Tongue (tissue), 2 donors: ENCODE data around the genes GLIS1 and YIPF1.

DNA sequence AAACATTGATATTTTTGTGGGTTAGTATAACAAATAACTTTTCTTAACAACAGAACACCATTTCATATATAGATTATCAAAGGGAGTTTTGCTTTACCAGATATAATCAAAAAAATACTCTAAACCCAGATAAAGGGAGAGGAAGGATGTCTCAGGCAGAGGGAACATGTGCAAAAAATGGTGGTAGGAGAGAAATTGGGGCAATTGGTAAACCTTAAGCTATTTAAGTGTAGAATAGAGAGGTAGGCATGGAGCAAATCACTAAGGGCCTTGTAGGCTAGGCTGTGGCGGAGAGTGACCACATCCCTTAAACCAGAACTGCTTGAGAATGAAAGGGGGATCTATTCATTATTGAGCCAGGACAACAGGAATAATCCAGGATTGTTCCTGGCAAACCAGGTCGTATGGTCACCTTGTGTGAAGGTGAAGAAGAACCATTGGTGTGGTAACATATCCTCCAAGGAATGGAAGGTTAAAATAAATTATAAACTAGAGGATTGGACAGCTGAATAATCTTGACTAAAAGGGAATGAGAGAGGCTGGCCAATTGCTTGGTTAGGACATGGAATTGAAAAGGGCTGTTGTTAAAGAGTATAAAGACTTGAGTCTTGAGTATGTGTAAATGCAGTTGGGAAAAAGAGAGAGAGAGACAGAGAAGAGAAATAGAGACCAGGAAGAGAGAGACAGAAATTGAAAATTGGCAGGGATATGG, 44.9 kb downstream of the OSBPL9 start:
- RAMPAGE, long total RNA = no peak

- RAMPAGE, long total RNA = no peak
Measured at GRCh38 chr1:51773858-51774180, 104.7 kb downstream of the NRDC start.

- RAMPAGE, long total RNA = no peak
Measured at GRCh38 chr1:52007061-52007714, 16.7 kb upstream of the RAB3B start.

GRCh38 chr1:52032575-52033650, 697 bp downstream of the KTI12 start:
- RAMPAGE, long total RNA = no peak

GRCh38 chr1:52474875-52475632, 70.7 kb downstream of the PRPF38A start:
- RAMPAGE, long total RNA = no peak

- RAMPAGE, long total RNA = no peak
Measured at GRCh38 chr1:52481325-52482070, 71.4 kb downstream of the TUT4 start.

DNA sequence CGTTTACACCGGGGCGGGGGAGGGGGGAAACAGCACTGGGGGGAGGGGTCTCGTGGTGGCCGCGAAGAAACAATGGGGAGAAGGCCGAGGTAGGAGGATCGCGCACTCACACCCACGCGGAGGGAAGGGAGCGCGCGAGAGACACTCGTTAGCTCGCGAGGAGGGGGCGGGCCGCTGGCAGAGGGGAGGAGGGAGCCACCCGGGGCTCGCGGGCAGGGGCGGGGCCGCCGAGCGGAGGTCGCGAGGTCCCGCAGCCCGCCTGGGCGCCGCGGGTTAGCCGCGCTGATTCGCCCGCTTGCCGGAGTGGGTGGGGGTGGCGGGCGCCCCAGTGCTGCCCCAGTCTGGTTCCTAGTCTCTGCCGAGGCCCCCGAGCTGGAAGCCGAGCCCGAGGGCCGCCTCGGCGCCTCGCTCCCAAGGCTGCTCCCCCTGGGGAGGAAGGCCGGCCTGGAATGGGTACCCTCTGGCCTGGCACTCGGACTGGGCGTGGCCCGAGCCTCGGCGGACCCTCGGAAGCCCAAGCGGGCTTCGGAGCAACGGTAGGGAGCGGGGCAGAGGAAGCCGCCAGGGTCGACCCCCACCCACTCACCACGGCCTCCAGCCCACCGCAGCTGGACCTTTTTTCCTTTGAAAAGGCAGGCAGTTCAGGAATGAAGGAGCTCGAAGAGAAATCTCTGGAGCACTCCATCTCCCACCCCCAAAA, 581 bp upstream of the TUT4 start:
- RAMPAGE, long total RNA = no peak

- RAMPAGE, long total RNA = no peak
Measured at GRCh38 chr1:52995602-52996133, 66.3 kb upstream of the PODN start.

GRCh38 chr1:53047027-53047321, 15.0 kb upstream of the PODN start:
- RAMPAGE, long total RNA = no peak

DNA sequence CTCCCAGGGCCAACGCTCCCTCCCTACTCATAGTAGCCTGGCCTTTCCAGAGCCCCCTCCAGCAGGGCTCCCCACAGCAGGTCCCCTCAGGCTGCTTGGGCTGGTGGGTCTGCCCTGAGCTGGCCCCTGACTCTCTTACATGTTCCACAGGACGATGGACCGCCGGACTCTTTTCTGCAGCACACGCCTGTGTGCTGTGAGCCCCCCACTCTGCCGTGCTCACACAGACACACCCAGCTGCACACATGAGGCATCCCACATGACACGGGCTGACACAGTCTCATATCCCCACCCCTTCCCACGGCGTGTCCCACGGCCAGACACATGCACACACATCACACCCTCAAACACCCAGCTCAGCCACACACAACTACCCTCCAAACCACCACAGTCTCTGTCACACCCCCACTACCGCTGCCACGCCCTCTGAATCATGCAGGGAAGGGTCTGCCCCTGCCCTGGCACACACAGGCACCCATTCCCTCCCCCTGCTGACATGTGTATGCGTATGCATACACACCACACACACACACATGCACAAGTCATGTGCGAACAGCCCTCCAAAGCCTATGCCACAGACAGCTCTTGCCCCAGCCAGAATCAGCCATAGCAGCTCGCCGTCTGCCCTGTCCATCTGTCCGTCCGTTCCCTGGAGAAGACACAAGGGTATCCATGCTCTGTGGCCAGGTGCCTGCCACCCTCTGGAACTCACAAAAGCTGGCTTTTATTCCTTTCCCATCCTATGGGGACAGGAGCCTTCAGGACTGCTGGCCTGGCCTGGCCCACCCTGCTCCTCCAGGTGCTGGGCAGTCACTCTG, 22.6 kb downstream of the PODN start:
- RAMPAGE, long total RNA = no peak

- RAMPAGE, long total RNA = no peak
Measured at GRCh38 chr1:53147126-53147501, 4.7 kb upstream of the SLC1A7 start.

DNA sequence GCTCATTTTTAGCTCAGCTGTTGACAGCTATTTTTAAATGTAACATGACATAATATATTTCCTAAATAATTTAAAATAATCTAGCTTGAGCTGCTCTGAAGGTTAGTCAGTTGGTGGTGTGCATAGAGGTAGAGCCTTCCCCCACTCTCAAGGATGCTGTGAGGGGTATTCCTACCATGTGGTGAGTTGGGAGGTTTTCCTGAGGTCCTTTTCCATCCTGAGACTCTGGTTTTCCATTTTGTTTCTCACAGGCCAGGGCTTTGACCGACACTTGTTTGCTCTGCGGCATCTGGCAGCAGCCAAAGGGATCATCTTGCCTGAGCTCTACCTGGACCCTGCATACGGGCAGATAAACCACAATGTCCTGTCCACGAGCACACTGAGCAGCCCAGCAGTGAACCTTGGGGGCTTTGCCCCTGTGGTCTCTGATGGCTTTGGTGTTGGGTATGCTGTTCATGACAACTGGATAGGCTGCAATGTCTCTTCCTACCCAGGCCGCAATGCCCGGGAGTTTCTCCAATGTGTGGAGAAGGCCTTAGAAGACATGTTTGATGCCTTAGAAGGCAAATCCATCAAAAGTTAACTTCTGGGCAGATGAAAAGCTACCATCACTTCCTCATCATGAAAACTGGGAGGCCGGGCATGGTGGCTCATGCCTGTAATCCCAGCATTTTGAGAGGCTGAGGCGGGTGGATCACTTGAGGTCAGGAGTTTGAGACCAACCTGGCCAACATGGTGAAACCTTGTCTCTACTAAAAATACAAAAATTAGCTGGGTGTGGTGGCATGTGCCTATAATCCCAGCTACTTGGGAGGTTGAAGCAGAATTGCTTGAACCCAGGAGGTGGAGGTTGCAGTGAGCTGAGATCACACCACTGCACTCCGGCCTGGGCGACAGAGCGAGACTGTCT, 7.2 kb downstream of the CZIB start:
- RAMPAGE, long total RNA = no peak

DNA sequence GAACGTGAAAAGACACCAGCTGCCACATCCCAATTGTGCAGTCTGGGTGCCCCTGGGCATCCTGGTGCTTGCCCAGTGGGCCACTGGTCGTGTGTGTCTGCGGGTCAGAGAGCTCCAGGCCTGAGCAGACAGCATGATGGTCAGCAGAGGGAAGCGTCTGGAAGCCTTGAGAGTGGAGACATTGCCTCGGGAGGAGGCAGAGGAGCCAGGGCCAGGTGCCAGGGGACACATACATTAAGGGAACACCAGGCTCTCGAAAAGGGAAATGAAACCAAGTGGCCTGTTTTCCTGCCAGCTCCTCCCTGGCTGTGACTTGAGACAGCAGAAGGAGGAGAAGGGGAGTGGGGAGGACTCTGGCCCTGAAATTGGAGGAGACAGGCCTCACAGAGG, 62.3 kb upstream of the LRP8 start:
- RAMPAGE, long total RNA = no peak

DNA sequence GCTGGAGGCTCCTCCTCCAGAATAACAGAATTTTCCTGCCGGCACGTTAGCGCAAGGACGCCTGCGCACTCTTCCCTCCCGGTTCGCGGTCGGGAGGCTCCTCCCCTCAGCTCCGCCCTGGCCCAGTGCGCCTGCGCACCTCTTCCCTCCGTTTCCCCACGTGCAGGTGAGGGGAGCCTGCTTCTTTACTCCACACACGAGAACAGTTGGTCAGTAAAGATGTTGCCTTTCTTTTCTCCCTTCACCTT, 1.1 kb downstream of the DMRTB1 start:
- RAMPAGE, long total RNA = no peak

GRCh38 chr1:53572191-53573139, 113.3 kb downstream of the DMRTB1 start:
- RAMPAGE, long total RNA = no peak

DNA sequence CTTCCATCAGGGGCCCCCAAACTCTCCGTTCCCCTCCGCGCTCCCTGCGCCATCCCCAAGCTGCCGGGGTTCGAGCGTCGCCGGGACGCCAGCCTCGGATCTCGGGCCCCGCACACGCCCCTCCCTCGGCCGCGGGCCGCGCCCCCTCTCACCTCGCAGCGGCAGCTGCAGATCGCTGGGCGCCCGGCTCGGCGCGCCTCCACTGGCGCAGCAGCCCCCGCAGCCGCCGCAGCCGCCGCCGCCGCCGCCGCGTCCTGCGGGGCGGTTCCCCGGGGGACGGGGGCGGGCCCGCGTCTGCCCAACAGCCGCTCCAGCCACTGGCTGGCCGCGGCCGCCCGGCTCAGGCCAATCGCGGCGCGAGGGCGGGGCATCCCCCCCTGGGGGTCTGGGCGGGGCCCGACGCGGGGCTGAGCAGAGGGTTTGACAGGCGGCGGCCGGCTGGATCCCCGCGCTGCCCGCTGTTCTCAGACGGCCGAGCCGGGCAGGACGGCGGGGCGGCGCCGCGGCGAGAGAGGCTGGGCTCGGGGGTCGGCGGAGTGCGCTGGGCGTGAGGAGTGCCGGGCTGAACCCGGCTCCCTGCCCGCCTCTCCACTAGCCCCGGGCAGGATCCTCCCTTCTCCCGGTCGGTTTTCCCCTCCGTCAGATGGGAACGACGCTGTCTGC, at the start of gene GLIS1:
TSS of gene GLIS1 (minus strand) at position 212 of the 663 bp plus-strand sequence.
- RAMPAGE, long total RNA = no peak

DNA sequence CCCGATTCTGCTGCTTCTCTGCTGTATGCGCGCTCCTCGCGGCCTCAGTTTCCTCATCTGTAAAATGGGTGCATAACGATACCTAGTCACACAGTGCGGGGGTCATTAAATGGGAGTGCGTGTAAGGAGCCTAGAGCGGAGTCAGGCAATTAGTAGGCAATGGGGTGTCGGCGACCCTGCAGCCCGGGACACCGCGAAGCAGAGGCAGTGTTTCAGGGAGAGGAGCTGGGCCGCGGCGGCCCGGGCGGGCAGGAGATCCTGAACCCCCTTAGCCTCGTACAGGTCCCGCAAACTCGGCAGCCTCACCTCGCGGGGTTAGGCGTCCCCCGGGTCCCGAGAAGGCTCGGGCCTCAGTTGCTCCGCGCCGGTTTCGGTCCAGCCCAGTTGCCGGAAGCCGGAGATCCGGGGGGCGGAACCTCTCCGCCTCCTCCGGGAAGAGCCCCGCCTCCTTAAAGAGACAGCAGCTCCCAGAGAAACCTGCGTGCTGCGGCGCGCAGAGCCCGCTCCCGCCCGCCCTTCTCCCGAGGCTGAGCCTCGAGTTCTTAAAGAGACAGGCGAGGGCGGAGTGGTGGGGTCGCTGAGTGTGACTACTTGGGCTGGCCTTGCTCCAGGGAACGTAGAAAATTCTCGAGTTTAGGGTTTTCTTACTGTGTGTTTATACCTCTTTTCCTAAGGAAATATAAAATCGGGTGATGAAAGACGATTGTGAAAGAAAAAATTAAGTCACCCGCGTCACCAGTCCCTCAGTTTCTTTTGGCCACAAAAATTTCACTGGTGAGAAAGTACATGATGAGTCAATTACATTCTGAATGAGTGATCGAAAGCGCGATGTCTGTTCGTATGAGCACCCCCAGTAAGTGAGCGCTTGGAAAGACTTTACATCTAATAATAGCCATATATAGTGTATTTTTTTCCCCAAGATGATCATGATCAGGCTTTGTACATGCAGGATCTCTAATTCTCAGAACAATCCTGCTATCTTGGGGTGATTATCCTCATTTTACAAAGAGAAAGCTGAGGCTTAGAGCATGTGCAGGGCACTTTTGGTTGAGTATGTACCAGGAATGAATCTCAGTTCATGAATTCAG, at the start of gene YIPF1:
TSS of gene YIPF1 (minus strand) at position 391 of the 1,088 bp plus-strand sequence.
- RAMPAGE, long total RNA = start-site peak on the minus strand centred at position 383 of the sequence, 35 bp wide, 170 and 44 reads in 2 replicates

- RAMPAGE, long total RNA = no peak
Measured at GRCh38 chr1:54153766-54154237, 1.0 kb upstream of the CDCP2 start.

- RAMPAGE, long total RNA = no peak
Measured at GRCh38 chr1:54204831-54205458, 5.0 kb downstream of the MRPL37 start.

- RAMPAGE, long total RNA = no peak
Measured at GRCh38 chr1:54223659-54224349, 23.8 kb downstream of the MRPL37 start.